Measurements from ENCODE around the gene SEPTIN9.

GRCh38 chr17:76687909-76688818 lies 22.6 kb downstream of the MXRA7 start:
- RRBS = no CpG with 5 or more reads among the region's 22 CpGs
CAGE:
- cytosol, long polyA plus RNA = no peak
- long polyA plus RNA = no peak
- nucleus, long polyA plus RNA = no peak

- RRBS = no CpG with 5 or more reads among the region's 10 CpGs
CAGE:
- cytosol, long polyA plus RNA = no peak
- long polyA plus RNA = no peak
- nucleus, long polyA plus RNA = no peak
Measured at GRCh38 chr17:76744189-76744750, 6.4 kb downstream of the MFSD11 start.

- RRBS = no CpG with 5 or more reads among the region's 10 CpGs
CAGE:
- cytosol, long polyA plus RNA = no peak
- long polyA plus RNA = no peak
- nucleus, long polyA plus RNA = no peak
Measured at GRCh38 chr17:77096679-77097273, 44.0 kb upstream of the SEC14L1 start.

GRCh38 chr17:77116196-77116768 lies 24.5 kb upstream of the SEC14L1 start:
- RRBS = 57% methylated on average over 2 of the region's 6 CpGs
CAGE:
- cytosol, long polyA plus RNA = no peak
- long polyA plus RNA = no peak
- nucleus, long polyA plus RNA = no peak

GRCh38 chr17:77124237-77124867 lies 16.4 kb upstream of the SEC14L1 start:
- RRBS = no CpG with 5 or more reads among the region's 12 CpGs
CAGE:
- cytosol, long polyA plus RNA = no peak
- long polyA plus RNA = no peak
- nucleus, long polyA plus RNA = no peak

DNA sequence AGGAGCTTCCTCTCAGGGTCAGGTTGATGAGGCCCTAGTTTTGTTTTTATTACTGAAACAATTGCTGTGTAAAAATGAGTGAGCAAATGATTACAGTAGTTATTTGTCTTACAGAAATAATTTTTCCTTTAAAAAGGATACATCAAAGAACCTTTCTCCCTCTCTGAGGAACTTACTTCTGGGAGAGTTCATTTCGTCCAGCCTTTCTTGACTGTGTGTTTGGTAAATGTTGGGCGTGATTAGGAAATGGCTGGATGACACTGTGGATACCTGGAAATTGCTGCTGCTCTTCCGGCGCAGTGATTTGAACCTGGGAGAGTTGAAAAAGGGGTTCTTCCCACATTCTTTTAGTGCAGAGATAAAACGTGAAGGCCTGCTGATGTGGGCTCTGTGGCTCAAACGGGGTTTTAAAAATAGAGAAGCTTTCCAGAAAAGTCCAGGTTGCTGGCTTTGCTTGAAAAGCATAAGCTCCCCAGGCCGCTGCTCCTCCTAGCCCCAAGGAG lies 41.7 kb downstream of the SEC14L1 start:
- RRBS = no CpG with 5 or more reads among the region's 7 CpGs
CAGE:
- cytosol, long polyA plus RNA = no peak
- long polyA plus RNA = no peak
- nucleus, long polyA plus RNA = no peak

- RRBS = no CpG with 5 or more reads among the region's 30 CpGs
CAGE:
- cytosol, long polyA plus RNA = no peak
- long polyA plus RNA = no peak
- nucleus, long polyA plus RNA = no peak
Measured at GRCh38 chr17:77215139-77216062, 65.9 kb upstream of the SEPTIN9 start.

DNA sequence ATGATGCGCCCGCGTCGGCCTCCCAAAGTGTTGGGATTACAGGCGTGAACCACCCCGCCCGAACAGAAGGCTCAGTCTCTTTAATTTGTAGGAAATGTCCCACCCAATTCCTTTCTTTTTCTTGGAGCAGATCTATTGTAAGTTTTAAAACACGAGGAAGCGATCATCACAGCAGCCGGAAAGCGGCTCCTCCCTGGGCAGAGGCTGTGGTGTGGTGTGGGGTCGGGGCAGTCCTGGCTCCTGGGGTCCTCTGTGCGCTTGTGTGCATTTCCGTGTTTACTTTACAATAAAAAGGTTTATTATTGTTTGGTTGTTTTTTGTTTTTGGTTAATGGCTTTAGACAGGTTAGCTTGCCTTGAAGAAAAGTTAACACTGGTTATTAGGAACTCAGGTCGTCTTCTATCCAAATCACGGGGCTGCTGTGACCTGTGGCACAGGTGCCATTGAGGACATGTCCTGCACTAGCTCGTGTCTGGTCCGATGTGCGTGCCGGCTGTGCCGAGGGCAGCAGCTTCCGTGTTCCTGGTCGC lies 57.5 kb upstream of the SEPTIN9 start:
- RRBS = no CpG with 5 or more reads among the region's 23 CpGs
CAGE:
- cytosol, long polyA plus RNA = no peak
- long polyA plus RNA = no peak
- nucleus, long polyA plus RNA = no peak

GRCh38 chr17:77235288-77235887 lies 45.9 kb upstream of the SEPTIN9 start:
- RRBS = 3% methylated on average over 4 of the region's 14 CpGs
CAGE:
- cytosol, long polyA plus RNA = no peak
- long polyA plus RNA = no peak
- nucleus, long polyA plus RNA = no peak

DNA sequence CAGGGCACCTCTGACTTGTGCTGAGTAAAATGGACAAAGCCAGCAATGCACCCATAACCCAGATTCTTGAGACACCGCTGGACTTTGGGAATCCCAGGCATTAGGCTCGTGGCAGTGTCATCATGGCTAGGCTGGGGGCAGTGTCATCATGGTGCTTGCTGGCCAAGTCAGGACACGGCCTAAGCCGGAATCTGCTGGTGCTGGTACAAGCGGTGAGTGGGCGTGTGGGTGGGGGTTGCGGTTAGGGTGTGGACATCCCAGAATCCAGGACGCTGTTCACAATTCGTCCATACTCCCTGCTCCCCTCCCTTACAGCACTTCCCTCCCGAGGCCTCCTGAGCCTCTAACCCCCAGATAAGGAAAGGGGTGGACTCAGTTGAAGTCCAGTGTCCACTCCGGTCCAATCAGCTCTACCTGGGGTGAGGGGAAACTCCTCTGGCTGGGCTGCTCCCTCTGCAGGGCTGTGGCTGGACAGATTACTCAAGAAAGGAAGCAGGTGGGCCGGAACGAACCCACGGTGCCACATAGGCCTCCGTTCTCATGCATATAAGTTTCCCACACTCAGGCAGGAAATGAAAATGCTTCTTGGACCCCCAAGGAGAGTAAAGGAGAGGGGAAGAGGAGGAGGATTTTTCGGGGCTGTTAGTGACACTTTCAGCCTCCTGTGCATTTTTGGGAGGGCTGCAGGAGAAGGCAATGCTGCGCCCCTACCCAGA lies 1.6 kb upstream of the SEPTIN9 start:
- RRBS = 71% methylated on average over 1 of the region's 17 CpGs
CAGE:
- cytosol, long polyA plus RNA = no peak
- long polyA plus RNA = no peak
- nucleus, long polyA plus RNA = no peak

DNA sequence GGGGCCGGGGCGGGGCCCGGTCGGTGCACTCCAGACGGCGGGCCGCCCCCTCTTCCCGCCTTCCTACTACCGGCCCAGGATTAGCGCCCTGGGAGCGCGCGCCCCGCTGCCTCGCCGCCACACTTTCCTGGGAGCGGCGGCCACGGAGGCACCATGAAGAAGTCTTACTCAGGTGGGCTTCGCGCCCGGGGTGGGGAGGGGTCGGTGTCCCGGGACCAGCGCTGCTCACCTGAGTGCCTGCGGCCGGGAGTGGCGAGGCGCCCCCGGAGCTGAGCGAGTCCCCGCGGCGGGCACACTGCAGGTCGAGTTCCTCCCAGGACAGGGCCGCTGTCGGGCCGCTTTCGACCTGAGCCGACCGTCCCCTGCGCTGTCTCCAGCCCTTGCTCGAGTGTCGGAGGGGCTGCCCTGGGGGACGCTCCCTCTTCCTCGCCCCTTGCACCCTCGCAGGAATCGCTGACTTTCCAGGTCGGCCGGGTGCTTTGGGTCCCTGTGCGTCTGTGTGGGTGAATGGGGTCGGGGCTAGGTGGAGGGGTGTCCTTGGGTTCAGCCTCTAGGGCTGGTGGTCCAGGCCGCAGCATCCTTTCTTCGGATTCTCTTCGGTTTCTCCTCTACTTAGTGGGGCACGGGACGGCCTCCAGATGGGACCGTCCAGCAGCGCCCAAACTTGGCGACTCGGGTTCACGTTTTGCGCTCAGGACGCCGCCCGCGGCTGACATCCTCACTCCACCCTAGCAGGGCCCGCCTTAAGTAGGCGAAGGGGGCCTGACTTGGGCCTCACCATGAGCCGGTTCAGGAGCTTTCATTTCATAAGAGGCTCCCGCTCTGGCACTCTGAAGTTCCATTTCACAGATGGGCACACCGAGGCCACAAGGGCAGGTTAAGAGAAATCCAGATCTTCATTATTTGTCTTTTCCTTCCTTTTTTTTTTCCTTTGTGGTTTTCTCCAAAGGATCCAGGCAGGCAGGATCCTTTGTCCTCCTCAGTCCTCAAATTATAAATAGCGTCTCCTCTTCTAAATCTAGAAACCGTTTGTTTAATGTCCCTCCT lies at the start of gene SEPTIN9:
SEPTIN9 (plus strand) TSS at position 117 of the 1,047 bp plus-strand sequence.
- RRBS = 1% methylated on average over 7 of the region's 74 CpGs
CAGE:
- cytosol, long polyA plus RNA = start-site peak on the plus strand centred at position 89 of the sequence, 68 bp wide, 45 and 36 reads in 2 replicates
- long polyA plus RNA = no peak
- nucleus, long polyA plus RNA = start-site peak on the plus strand centred at position 88 of the sequence, 69 bp wide, 43 and 41 reads in 2 replicates

GRCh38 chr17:77283115-77283632 lies 1.9 kb downstream of the SEPTIN9 start:
- RRBS = no CpG with 5 or more reads among the region's 5 CpGs
CAGE:
- cytosol, long polyA plus RNA = no peak
- long polyA plus RNA = no peak
- nucleus, long polyA plus RNA = no peak

- RRBS = no CpG with 5 or more reads among the region's 15 CpGs
CAGE:
- cytosol, long polyA plus RNA = no peak
- long polyA plus RNA = no peak
- nucleus, long polyA plus RNA = no peak
Measured at GRCh38 chr17:77311325-77312026, 30.2 kb downstream of the SEPTIN9 start.

GRCh38 chr17:77327546-77328114 lies 46.3 kb downstream of the SEPTIN9 start:
- RRBS = no CpG with 5 or more reads among the region's 20 CpGs
CAGE:
- cytosol, long polyA plus RNA = no peak
- long polyA plus RNA = no peak
- nucleus, long polyA plus RNA = no peak

- RRBS = no CpG with 5 or more reads among the region's 7 CpGs
CAGE:
- cytosol, long polyA plus RNA = no peak
- long polyA plus RNA = no peak
- nucleus, long polyA plus RNA = no peak
Measured at GRCh38 chr17:77343321-77344022, 62.2 kb downstream of the SEPTIN9 start.

- RRBS = no CpG with 5 or more reads among the region's 9 CpGs
CAGE:
- cytosol, long polyA plus RNA = no peak
- long polyA plus RNA = no peak
- nucleus, long polyA plus RNA = no peak
Measured at GRCh38 chr17:77371578-77371894, 90.2 kb downstream of the SEPTIN9 start.

GRCh38 chr17:77374818-77375032 lies 93.4 kb downstream of the SEPTIN9 start:
- RRBS = no CpG with 5 or more reads among the region's 5 CpGs
CAGE:
- cytosol, long polyA plus RNA = no peak
- long polyA plus RNA = no peak
- nucleus, long polyA plus RNA = no peak

GRCh38 chr17:77391610-77392311 lies 110.5 kb downstream of the SEPTIN9 start:
- RRBS = no CpG with 5 or more reads among the region's 8 CpGs
CAGE:
- cytosol, long polyA plus RNA = no peak
- long polyA plus RNA = no peak
- nucleus, long polyA plus RNA = no peak

DNA sequence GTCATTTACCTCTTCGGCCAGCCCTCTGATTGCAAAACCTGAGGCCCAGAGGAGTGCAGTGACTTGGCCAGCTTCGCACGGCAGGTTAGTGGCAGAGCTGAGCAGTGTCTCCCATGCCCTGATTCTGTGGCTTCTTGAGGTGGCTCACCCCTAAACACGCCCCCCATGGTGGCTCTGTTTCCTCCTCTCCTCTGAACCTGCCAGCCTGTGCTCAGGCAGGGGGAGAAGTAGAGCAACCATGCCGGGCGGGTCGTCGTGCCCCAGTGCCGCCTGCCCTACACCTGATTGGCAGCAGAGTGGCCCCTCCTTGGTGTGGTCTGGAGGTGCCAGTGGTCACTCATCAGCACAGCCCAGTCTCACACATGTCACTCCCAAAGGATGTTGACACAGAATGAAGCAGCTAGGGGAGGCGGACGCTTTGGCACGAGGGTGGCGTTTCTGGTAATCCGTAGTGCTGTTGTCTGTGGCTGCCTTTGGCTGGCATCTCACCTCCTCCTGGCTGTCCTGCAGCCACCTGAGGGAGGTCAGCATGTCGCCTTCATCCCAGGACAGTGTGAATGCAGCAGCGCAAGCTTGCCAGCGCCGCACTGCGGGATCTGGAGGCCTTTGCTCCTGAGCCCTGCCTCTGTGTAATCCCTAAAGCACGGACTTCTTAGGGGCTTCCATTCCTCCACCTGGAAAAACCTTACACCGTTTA lies 154.1 kb downstream of the SEPTIN9 start:
- RRBS = no CpG with 5 or more reads among the region's 21 CpGs
CAGE:
- cytosol, long polyA plus RNA = no peak
- long polyA plus RNA = no peak
- nucleus, long polyA plus RNA = no peak

DNA sequence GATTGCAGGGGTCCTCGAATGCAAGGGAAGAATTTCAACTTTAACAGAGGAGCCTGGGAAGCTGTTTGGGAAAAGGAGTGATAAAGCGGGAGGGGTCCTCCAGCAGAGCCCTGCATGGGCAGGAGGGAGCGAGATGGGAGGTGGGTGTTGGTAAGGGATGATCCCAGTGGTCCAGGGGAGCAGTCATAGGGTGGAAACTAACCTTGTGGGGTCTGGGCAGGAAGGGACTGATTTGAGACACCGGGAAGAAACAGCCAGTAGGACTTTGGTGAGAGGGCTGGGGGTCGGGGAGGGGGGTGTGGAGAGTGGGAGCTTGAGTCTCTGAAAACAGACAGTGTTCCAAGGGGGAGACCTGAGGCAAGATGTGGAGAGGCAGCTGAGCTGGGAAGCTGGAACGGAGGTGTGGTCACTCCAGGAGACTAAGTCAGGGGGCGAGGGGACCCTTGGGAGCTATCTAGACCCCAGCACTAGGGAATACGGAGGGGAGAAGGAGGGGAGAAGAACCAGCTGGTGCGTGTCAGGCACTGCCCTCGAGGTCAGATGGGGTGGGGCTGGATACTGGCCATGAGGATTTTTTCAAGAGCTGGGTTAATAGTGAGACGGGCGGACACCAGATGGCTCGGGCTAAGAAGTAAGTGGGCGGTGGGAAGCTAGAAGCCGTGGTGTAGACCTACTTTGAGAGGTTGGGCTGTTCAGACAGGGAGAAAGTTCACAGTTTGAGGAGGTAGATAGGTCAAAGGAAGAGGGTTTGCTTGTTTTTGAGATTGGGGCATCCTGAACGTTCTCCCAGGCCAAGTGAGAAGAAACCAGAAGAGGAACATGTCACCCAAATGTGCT lies 163.1 kb downstream of the SEPTIN9 start:
- RRBS = no CpG with 5 or more reads among the region's 16 CpGs
CAGE:
- cytosol, long polyA plus RNA = no peak
- long polyA plus RNA = no peak
- nucleus, long polyA plus RNA = start-site peak on the plus strand centred at position 543 of the sequence, 395 bp wide, 82 and 50 reads in 2 replicates

Measured in IMR-90 (cell line).